IMR-90 (cell line): ENCODE data around the genes ZNF792, KRTDAP, COX6B1 and HSPB6.

GRCh38 chr19:34837381-34837696 lies 64.3 kb upstream of the ZNF599 start:
- RRBS: no CpG with 5 or more reads among the region's 1 CpG
CAGE:
- cytosol, long polyA plus RNA: no peak
- long polyA plus RNA: no peak
- nucleus, long polyA plus RNA: no peak

DNA sequence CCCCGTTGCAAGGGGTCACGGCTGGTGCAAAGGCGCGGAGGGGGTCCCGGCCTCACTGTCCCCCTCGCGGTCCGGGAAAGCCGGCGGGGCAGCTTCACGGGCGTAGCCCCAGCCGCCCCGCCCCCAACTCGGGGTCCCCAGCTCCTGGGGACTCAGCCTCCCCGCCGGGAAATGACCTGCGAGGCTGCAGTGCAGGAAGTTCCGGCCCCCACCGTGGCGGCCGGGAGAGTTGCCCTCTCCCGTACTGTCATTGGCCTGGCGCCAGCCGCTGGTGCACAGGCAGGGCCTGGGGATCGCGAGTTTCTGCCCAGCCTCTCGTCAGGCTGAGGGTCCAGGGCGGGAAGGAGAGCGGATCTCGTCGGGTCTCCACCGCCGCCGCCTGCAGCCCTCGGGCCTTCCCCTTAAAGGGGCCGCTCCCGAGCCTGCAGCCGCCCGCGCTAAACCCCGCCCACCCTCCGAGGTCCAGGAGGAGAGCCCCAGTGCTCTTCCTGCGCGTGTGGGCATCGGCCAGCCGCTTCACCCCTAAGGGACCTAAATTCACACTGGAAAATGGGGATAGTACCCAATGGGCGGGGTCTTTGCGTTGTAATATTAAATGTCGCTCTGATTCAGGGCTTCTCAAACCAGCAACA lies at the start of gene ZNF792:
TSS of gene ZNF792 (minus strand) at position 344 of the 632 bp plus-strand sequence.
- RRBS: 3% methylated on average over 12 of the region's 50 CpGs
CAGE:
- cytosol, long polyA plus RNA: no peak
- long polyA plus RNA: no peak
- nucleus, long polyA plus RNA: no peak

DNA sequence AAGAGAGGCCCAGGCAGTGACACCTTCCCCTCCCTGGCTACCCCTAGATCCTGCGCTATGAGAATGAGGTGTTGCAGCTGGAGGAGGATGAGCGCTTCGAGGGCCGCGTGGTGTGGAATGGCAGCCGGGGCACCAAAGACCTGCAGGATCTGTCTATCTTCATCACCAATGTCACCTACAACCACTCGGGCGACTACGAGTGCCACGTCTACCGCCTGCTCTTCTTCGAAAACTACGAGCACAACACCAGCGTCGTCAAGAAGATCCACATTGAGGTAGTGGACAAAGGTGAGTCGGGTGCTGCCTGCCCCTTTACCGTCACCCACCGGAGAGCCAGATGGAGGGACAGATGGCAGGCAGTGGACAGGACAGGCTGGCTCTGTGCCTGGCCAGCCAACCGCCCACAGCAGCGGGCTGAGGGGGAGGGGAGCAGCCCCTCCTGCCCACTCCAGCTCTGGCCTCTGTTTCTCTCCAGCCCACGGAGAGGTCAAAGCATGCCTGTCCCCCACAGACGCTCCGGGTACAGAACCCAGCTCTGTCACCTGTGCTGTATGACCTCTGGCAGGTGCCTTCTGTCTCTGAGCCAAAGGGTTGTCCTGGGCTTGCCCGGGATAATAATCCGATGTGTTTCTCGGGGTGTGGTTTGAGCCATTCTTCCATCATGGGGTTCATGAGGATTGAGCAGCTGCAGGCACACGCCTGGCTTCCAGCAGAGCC lies 3.3 kb downstream of the SCN1B start:
- RRBS: 88% methylated on average over 2 of the region's 27 CpGs
CAGE:
- cytosol, long polyA plus RNA: no peak
- long polyA plus RNA: no peak
- nucleus, long polyA plus RNA: no peak

GRCh38 chr19:35038757-35039712 lies 2.5 kb upstream of the HPN start:
- RRBS: no CpG with 5 or more reads among the region's 24 CpGs
CAGE:
- cytosol, long polyA plus RNA: no peak
- long polyA plus RNA: no peak
- nucleus, long polyA plus RNA: no peak

GRCh38 chr19:35039878-35040465 lies 1.5 kb upstream of the HPN start:
- RRBS: no CpG with 5 or more reads among the region's 27 CpGs
CAGE:
- cytosol, long polyA plus RNA: no peak
- long polyA plus RNA: no peak
- nucleus, long polyA plus RNA: no peak

GRCh38 chr19:35118211-35119113 lies 2.8 kb downstream of the FXYD3 start:
- RRBS: no CpG with 5 or more reads among the region's 19 CpGs
CAGE:
- cytosol, long polyA plus RNA: no peak
- long polyA plus RNA: no peak
- nucleus, long polyA plus RNA: no peak

GRCh38 chr19:35136734-35137845 lies 1.5 kb upstream of the FXYD1 start:
- RRBS: no CpG with 5 or more reads among the region's 22 CpGs
CAGE:
- cytosol, long polyA plus RNA: no peak
- long polyA plus RNA: no peak
- nucleus, long polyA plus RNA: no peak

- RRBS: no CpG with 5 or more reads among the region's 16 CpGs
CAGE:
- cytosol, long polyA plus RNA: no peak
- long polyA plus RNA: no peak
- nucleus, long polyA plus RNA: no peak
Measured at GRCh38 chr19:35155033-35155396, 480 bp downstream of the FXYD5 start.

DNA sequence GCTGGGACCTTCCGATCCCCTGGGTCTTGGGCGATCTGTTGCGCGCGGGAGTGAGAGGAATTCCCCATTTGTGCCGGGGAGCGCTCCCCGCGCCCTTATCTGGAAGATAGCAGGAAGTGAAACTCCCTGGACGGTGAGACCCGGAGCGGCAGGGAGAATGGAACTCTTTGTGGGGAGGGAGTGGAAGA lies 328 bp downstream of the LSR start:
- RRBS: 3% methylated on average over 7 of the region's 12 CpGs
CAGE:
- cytosol, long polyA plus RNA: no peak
- long polyA plus RNA: no peak
- nucleus, long polyA plus RNA: no peak

DNA sequence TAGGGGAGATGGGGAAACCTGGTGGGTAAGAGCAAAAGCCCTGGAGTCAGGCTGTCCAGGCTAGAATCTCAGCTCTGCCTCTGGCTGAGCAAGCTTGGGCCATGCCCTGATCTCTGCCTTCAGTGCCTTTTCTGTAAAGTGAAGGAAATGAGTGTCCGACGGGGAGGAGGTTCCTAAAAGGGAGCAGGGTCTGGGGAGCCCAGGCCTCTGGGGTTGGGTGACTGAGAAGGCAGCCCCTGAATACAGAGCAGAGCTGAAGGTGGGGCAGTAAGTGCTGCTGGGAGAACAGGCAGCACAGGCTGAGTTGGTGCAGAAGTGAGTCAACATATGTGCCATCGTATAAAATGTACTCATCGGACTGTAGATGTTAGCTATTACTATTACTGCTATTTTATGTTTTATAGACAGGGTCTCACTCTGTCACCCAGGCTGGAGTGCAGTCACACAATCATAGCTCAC lies 1.1 kb upstream of the HAMP start:
- RRBS: no CpG with 5 or more reads among the region's 4 CpGs
CAGE:
- cytosol, long polyA plus RNA: no peak
- long polyA plus RNA: no peak
- nucleus, long polyA plus RNA: no peak

DNA sequence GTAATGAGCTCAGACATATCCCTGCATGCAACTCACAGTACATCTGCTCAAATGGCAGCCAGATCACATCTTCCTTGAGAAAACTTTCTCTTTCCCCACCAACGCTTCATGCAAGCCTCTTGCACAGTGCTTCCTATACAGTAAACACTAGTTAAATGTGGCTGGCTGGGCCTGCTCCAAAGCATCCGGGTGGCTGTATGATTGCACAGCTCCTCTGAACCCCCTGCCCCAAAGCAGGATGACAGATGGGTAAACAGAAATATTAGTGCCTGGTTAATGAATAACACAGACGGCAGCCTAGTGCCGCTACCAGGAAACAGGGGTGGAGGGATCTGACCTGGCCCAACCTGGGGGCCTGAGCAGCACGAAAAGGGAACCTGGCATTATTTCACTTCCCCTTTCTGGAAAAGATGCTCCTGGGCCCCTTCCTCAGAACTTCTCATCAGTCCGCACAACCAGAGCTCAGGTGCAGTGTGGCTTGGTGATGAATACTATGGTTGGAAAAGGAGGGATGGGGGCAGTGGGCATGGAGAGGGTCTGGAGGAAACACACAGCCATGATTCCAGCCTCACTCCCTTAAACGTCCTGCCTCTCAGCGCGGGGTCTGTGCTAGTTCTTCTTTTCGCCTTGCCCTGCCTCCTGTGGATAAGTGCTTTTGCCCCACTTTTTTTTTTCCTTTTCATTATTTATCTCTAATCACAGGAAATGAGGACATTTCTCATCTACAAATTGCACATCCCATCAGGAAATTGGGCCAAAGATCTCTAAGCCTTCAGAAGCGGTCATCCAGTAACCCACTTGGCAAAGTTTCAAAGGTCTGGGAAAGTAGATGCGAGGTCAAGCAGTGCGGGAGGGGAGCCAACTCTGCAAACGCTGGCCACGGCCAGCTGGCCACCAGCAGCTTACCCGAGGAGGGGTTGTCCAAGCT lies 11.0 kb downstream of the FFAR2 start:
- RRBS: no CpG with 5 or more reads among the region's 16 CpGs
CAGE:
- cytosol, long polyA plus RNA: no peak
- long polyA plus RNA: no peak
- nucleus, long polyA plus RNA: no peak

GRCh38 chr19:35490270-35490968 lies at the start of gene KRTDAP:
KRTDAP (minus strand) TSS chr19:35490464.
- RRBS: no CpG with 5 or more reads among the region's 14 CpGs
CAGE:
- cytosol, long polyA plus RNA: no peak
- long polyA plus RNA: no peak
- nucleus, long polyA plus RNA: no peak

DNA sequence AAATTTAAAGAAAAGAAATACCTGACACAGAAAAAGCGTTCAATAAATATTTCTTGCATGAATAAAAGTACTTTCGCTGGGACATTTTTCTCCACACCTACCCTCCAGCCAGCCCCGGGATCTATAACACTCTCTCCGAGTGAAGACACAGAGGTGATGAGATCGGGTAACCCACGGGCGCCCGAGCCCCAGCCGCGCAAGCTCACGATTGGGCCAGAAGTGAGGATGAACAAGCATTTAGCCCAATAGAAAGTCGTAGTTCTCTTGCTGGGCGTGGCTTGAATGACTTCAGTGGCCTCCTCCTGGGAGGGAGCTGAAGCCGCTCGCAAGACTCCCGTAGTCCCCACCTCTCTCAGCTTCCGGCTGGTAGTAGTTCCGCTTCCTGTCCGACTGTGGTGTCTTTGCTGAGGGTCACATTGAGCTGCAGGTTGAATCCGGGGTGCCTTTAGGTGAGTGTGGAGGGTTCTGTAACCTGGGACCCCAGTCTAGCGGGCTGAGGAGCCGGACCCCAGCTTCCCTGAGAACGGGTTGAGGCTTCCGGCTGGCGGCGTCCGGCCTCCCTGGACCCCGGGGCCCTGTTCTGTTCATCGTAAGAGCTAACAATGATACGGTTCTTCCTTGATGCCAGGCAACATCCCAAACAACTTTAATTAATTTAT lies at the start of gene COX6B1:
TSS of gene COX6B1 (plus strand) at position 369 of the 659 bp plus-strand sequence.
- RRBS: 1% methylated on average over 6 of the region's 30 CpGs
CAGE:
- cytosol, long polyA plus RNA: start-site peak on the plus strand centred at position 378 of the sequence, 84 bp wide, 3,621 and 6,523 reads in 2 replicates
- long polyA plus RNA: start-site peak on the plus strand centred at position 383 of the sequence, 89 bp wide, 3,189 and 6,892 reads in 2 replicates
- nucleus, long polyA plus RNA: start-site peak on the plus strand centred at position 378 of the sequence, 84 bp wide, 1,950 and 2,589 reads in 2 replicates

- RRBS: no CpG with 5 or more reads among the region's 10 CpGs
CAGE:
- cytosol, long polyA plus RNA: no peak
- long polyA plus RNA: no peak
- nucleus, long polyA plus RNA: no peak
Measured at GRCh38 chr19:35754383-35754924, 2.4 kb downstream of the HSPB6 start.

GRCh38 chr19:35754925-35755929 lies 1.6 kb downstream of the HSPB6 start:
- RRBS: 10% methylated on average over 30 of the region's 73 CpGs
CAGE:
- cytosol, long polyA plus RNA: start-site peak on the minus strand at chr19:35755248-35755521, 245 and 392 reads in 2 replicates
- long polyA plus RNA: start-site peak on the plus strand at chr19:35754593-35755314, 3,272 and 1,174 reads in 2 replicates
- nucleus, long polyA plus RNA: start-site peak on the plus strand at chr19:35755119-35755339, 259 and 56 reads in 2 replicates

DNA sequence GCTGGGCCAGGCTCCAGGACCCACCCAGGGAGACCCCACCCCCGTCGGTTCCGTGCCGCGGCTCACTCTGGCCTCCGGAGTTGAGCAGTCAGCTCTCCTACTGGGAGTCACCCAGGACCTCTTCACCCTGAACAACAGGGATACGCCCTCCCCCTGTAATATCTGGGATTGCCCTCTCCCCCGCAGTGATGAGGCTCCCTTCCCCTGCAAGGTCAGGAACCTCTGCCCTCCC lies 983 bp downstream of the HSPB6 start:
- RRBS: no CpG with 5 or more reads among the region's 8 CpGs
CAGE:
- cytosol, long polyA plus RNA: no peak
- long polyA plus RNA: no peak
- nucleus, long polyA plus RNA: no peak

DNA sequence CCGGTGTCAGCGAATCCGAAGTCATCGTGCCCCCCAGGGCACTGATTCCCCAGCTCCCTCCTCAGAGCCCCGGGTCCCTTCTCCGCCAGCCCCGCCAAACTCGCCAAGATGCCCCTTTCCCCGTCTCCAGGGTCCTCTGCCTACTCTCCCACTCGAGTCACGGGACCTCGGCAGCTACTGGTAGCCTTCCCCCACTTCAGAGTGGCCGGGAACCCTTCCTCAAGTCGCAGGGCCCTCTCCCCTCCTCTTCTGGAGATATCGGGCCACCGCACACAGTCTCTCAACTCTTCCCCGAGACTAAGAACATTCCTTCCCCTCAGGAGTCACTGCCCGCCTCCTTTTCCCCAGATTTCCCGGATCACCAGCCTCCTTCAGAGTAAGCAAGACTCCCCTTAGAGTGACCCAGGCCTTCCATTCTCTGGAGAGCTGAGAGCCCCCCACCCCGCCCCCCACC lies 640 bp downstream of the HSPB6 start:
- RRBS: 4% methylated on average over 5 of the region's 20 CpGs
CAGE:
- cytosol, long polyA plus RNA: no peak
- long polyA plus RNA: no peak
- nucleus, long polyA plus RNA: no peak

DNA sequence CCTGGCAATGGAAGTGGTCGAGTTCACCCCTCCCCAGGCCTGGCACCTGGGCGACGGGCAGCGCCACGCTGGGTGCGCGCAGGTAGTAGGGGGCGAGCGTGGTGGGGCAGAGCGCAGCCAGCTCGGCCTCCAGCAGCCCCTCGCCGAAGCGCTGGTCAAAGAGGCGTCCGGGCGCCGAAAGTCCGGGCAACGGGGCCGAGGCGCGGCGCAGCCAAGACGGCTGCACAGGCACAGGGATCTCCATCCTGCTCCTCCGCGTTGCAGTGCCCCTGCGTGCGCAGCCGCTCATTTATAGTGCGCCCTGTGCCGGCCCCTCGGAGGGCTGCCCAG lies at the start of gene HSPB6:
TSS of gene HSPB6 (minus strand) at position 265 of the 330 bp plus-strand sequence.
- RRBS: 1% methylated on average over 2 of the region's 33 CpGs
CAGE:
- cytosol, long polyA plus RNA: start-site peak on the minus strand centred at position 260 of the sequence, 19 bp wide, 1,526 and 3,443 reads in 2 replicates
- long polyA plus RNA: start-site peak on the minus strand centred at position 261 of the sequence, 18 bp wide, 1,308 and 2,686 reads in 2 replicates
- nucleus, long polyA plus RNA: no peak

DNA sequence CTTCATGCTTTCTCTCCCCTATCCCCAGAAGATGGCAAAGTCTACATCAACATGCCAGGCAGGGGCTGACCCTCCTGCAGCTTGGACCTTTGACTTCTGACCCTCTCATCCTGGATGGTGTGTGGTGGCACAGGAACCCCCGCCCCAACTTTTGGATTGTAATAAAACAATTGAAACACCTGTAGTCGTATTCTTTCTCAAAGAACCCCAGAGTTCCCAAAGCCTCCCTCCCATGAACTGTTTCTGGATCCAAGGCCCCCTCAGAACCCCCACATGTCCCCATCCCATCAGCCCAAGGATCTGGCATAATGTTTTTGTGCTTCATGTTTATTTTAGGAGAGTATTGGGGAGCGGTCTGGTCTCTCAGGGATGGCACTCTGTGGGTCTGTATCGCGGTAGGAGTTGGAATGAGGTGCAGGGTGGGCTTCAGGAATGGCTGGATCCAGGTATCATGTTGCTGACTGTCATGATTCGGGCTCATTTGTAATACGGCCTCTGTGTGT lies 1.8 kb downstream of the HCST start:
- RRBS: no CpG with 5 or more reads among the region's 7 CpGs
CAGE:
- cytosol, long polyA plus RNA: no peak
- long polyA plus RNA: no peak
- nucleus, long polyA plus RNA: no peak

DNA sequence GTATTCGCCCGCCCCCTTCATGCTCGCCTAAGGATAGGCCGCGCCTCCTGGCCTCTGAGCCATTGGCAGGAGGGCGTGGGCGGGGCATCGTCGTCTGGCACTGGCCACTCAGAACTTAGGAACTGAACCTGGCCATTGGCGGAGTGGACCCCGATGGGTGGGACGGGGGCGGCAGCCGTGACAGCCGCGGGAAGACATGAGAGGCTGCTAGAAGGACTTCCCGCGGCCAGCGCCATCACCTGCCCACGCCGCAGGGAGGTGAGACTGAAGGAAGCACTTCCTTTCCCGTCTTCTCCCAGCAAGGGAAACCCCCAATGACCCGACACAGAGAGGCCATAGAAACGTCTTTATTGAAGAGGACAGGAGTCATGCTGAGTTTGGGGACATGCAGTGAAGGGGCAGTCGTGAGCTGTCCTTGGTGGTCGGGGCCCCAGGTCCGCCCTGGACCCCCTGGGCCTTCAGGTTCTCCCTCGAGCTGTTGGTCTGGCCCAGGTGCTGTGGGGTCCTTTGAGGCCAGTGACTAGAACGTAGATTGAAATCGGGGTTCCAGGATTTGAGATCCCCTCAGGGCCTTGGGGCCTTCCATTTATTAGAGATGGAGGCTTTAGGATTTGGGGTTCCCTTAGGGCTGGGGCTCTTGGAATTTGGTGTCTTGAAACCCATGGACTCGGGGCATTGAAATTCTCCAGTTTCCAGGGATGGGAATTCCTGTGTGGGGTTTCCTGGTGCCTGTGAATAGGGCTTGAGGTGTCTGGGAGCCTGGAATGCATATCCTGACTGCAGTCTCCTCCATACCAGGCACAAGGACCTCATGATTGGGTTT lies 527 bp upstream of the ALKBH6 start:
- RRBS: no CpG with 5 or more reads among the region's 31 CpGs
CAGE:
- cytosol, long polyA plus RNA: no peak
- long polyA plus RNA: no peak
- nucleus, long polyA plus RNA: no peak